ENCODE results near the gene AQR.

DNA sequence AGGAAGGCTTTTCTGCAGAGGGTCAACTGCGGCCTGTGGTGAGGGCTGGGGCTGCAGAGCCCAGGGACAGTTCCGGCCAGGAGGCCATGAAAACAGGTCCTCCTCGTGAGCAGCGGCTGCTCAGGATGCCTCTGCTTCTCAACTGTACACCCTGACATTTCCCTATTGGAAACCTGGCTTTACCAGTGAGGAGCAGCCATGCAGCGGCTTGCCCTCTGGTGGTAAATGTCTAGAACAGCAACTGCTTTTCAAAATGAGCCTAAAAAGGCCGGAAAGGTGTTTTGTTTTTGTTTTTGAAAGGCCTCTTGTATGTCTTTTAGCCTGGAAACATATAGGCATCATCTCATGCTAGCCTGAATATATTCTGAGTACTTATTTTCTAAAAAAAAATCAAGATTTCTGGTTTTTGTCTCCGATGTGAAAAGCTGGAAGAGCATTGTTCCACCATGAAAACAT lies 163.4 kb downstream of the KLF13 start:
- PRO-cap, result no peak

- PRO-cap, result no peak
Measured at GRCh38 chr15:31811541-31812026, 58.9 kb downstream of the OTUD7A start.

DNA sequence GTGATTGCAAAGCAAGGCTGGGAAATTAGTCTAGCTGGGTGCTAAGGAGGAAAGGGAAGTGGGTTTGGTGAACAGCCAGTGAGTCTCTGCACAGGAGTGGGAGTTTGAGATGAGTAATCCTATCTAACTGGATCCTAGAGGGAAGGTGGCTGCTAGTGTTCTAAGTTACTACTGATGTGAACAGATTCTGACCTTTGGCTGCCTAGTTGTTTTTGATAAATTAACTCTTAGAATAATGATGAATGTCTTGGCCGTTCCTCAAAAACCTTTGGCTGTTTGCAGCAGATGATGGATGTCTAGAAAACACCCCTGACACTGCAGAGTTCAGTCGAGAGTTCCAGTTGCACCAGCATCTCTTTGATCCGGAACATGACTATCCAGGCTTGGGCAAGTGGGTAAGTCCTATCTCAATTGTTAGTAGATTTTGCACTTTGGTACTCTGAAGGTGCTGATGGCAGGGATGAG lies 33.5 kb upstream of the GREM1 start:
- PRO-cap, result no peak

- PRO-cap, result no peak
Measured at GRCh38 chr15:32861832-32862311, 144.1 kb downstream of the GREM1 start.

DNA sequence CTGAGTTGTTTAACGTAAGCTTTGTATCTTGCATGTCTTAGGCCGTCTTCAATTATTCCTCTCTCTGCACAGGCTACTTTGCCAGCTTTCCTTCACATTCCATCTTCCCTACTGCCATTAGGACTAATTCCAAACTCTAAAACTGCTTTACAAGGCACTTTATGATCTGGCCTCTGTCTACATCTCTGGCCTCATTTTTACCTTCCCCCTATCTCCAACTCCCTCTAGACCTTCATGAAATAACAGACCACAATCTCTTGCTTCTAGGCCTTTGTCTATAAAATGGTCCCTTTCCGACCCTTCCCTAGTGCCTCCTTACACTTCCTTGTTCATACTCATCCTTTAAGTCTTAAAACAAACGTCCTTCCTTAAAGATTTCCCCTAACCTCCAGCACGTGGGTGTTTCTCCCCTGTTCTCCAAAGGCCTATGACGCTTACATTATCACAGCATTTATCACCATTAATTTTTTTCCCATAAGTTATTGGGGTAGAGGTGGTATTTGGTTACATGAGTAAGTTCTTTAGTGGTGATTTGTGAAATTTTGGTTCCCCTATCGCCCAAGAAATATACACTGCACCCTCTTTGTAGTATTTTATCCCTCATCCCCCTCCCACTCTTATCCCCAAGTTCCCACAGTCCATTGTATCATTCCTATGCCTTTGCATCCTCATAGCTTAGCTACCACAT lies 171.7 kb downstream of the GREM1 start:
- PRO-cap, result no peak

DNA sequence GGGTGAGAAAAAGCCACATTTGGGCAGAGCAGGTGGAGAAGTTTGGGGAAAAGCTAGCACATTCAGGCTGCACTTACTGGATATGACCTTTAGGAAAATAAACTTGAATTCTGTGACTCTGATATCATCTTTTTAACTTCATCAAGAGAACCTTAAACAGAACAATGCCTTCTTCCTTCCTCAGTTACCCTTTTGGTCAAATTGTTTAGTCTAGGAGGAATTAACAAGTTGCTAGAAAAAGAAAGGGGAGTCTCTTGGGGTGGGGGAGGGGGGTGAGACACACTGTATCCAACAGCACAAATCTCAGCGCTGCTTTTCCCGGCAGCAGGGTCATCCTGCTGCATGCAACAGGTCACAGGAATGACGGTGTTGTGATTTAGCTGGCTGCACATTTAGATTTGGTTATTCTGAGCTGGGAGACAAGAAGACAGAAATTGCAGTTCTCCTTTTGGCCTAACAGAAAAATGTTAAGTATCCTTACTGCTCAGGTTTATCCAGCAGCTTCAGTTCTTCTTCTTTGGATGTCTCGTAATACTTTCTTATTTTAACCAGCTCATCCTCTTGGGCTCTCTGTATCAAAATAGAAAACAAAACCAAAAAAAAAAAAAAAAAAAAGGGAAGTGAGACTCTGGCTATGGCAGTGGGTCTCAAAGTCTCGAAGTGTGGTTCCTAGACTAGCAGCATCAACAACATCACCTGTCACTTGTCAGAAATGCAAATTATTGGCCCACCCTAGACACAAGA lies 190.4 kb downstream of the GREM1 start:
- PRO-cap, result no peak

DNA sequence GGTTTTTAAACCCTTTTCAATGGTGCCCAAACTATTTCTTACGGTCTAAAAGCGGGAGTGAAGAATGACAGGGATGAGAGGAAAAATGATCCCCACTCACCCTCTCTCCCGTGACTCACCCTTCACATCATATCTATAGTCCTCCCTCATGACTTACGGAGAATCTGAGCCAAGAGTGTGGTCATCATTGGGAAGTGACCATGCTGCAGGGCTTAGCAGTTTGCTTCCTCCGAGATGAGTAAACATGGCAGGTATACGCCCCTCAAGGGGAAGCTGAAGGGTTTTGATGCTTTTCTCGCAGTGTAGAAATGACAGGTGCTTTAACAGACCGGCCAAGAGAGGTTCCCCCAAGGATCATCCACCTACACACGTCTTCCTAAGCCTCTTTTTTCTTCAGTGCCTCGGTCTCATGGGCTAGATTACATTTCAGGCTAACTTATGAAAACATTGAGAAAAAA lies 274.1 kb downstream of the RYR3 start:
- PRO-cap, result no peak

DNA sequence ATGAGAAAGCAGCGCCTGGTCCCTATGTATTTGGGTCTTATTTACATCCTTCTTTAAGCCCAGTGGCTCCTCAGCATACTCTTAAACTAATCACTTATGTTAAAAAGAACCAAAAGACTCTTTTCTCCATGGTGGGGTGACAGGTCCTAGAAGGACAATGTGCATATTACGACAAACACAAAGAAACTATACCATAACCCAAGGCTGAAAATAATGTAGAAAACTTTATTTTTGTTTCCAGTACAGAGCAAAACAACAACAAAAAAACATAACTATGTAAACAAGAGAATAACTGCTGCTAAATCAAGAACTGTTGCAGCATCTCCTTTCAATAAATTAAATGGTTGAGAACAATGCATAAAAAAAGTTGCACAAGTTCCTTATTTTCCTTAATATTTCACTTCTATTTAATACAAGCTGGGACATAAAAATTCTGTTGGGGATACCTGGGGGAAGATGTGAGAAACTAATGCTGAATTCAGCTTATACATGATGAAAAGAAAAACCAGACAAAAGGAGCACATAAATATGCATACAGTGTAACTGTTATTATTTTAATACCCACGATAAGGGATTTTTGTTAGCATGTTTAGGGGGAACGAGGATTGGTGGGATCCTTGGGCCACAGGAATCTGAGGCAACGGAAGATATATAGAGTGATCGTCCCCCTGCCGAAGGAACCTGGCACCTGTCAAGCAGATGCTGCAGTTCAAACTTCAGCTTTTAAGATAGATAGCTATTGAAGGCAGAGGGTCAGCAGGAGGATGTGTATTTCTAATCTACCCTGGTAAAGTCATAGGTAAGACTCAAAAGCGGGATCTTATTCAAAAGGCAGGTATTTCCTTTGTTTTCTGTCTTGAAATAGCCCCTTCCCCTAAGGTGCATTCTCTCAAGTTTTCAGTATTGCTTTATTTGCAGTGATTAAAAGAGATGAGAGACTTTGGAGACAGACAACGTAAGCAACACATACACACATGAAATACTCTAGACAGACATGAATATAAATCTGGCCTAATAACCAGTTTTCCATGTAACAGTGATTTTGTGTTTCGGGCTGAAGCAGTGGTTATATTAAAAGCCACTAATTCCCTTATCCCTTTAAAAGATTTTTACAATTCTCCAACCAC lies 5.3 kb downstream of the EMC4 start:
- PRO-cap, result no peak

DNA sequence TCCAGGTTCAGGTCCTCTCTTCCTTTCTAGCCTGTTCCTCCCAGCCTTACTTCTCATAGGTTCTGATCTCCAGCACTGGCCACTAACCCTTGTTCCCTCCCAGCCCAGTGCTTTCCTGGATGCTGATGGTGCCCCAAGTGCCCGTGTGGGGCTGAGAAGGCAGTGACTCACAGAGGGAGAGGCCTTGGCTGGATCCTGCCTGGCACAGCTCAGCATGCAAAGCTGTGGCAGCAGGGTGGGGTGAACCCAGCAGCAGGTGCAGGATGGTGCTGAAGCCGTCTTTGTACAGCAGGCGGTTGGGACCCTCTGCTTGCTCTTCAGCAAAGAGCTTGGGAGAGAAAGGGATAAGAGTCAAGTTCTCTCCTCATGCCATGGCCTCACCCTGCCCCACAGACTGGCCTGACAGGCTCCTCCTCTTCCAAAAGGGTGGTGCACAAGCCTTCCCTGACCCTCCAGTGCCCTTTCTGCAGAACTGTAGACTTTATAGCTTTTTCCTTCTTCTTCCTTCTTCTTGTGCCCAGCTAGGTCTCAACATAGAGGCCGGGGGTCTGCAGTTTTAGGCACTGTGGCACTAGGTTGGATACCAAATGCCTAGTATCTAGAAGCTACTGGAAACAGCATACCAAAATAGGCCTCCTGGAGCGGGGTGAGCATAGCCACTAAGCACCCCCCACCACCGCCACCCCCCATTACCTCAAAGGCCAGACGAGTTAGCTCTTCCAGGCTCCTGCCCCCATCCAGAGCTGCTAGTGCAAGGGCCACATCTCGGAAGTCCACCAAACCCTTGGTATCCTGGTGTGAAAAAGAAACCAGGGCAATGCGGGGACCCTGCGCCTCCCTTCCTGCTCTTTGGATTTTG lies 7.3 kb downstream of the LPCAT4 start:
- PRO-cap, result no peak

DNA sequence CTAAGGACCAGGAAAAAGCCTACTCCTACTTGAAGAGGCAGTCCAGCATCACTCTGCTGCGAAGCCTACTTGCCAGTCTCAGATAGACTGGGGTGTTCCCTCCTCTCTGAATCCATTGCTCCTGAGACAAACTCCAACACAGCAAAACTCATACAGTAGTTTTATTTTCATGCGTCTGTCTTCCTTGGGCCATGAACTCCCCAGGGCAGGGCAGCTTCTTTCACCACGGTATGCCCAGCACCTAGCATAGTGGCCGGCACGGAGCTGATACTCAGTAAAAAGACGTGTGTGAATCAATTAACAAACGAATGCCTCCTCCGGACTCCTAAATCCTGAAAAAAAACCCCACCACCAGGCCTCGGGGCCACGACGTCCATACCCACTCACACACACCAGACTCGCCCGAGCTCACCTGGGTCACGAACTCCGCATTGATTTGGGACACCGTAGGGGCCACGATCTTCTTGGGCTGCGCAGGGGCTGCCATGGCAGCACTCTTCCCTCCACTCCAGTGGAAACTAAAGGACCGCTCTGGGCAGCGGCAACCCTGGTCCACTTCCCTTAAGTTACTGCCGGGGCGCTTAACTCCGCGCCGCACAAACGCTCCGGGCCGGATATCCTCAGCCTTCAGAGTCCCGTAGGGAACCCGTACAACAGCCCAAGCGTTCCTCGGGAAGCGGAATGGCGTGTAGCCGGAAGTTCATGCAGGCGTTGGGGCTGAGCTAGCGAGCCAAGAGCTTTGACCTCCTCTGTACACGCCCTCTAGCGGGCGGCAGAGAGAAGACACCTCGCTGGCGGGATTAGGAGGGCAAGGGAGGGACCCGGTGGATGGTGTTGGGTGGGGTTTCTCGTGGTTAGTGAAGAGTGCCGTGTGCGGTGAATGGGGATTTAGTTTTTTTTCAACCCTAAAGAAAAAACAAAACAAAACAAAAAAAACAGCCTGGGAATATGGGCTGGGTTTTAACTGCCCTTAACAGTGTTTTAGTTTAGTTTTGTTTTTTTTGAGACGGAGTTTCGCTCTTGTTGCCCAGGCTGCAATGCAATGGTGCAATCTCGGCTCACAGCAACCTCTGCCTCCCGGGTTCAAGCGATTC lies at the start of gene AQR:
AQR (minus strand) TSS at position 616 of the 1,094 bp plus-strand sequence.
- PRO-cap, result bidirectional peak, plus-strand start at position 809 of the sequence, minus-strand start at position 565 of the sequence

GRCh38 chr15:35019449-35019817 lies 31.3 kb upstream of the ZNF770 start:
- PRO-cap, result no peak

GRCh38 chr15:35298921-35299572 lies 214.0 kb upstream of the NANOGP8 start:
- PRO-cap, result no peak

GRCh38 chr15:35307182-35307726 lies 222.2 kb upstream of the NANOGP8 start:
- PRO-cap, result no peak

- PRO-cap, result no peak
Measured at GRCh38 chr15:35665686-35666566, 120.0 kb upstream of the DPH6 start.

GRCh38 chr15:35690414-35691225 lies 144.7 kb upstream of the DPH6 start:
- PRO-cap, result no peak

DNA sequence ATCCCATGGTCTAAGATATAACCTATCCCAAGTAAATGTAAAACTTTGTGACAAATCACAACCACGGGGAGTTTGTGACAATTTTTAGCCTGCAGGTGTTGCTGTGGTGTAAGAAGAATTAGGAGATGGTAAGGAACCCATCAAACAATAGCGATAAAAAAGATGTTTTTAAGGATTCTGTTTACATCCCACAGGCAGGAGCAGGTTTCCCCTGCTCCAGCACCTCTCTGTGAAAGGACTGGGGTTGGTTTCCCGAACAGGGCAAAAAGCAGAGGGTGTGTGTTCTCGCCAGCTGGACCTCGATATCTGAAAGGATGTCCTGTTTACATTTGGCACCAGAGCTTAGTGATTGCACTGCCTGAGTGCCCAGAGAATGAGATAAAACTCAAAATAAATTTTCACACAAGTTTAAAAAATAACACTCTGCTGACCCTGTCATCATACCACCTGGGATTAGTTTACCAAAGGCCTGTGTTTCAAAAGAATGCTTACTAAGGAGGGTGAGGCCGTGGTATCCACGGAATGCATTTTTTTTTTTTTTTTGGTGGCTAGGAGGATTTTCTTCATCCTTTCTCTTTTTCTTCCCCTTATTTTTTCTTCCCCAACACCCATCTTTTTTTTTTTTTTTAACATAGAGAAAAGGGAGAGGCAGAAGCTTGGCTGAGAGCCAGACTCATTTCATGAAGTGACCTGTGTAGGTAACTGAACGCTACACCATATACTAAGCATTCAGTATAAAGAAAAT lies 151.8 kb upstream of the DPH6 start:
- PRO-cap, result no peak

DNA sequence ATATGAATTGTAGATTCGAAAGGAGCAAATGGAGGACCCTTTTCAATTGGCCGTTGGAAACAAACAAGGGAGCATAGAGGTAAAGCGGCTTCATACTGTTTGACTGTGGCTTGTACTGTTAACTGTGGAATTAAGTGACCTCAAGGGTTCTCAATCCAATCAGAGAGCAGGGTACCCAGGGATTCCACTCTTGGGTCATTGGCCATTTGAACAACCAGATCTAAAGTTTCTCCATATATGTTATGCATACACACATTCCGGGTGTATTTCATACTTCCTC lies 823 bp downstream of the CDIN1 start:
- PRO-cap, result no peak

DNA sequence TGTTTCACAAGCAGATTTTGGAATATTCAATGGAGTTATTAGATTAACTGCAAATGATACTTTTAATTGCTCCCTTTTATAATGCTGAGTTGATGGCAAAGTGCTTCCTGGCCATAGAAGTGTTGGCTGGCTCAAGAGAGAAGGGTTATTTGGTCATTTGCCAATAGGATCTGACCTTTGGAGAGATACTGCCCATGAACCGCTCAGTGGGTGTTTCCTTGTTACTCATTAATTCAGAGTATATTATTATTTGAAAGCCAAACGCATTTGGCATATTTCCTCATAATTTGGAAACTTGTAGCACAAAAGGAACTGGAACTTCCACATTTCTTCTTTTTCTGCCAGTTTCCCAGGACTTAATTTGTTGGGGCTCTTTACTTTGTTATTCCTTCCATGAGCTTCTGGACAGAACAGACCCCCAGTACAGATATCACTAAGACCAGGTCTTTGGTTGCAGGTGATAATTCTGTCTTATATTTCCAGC lies 234.7 kb downstream of the CDIN1 start:
- PRO-cap, result no peak

- PRO-cap, result no peak
Measured at GRCh38 chr15:36818380-36818826, 239.0 kb downstream of the CDIN1 start.

- PRO-cap, result no peak
Measured at GRCh38 chr15:37015914-37016848, 84.2 kb downstream of the MEIS2 start.

Data from ReNcell CX (cell line).